Fibroblast of the aortic adventitia (primary cell): ENCODE measurements around a stretch of chr1.

DNA sequence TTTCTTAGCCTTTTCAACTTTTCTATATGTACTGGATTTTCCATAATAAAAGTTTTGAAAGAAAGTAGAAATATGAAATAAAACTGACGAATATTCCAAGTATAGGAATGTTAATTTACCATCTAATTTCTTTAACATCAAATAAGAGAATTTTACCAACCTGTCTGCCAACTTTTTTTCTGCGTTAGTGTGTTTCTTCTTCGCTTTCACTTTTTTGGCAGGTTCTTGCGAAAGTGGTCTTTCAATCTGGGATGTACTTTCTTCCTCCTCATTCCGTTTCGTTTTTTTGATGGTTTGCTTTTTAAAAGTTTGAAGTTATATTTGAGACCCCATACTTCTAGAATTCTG lies 725 bp downstream of the RBM34 start:
- CAGE, long polyA plus RNA: no peak

- CAGE, long polyA plus RNA: no peak
Observed at GRCh38 chr1:235265903-235266400, 62.0 kb downstream of the ARID4B start.

- CAGE, long polyA plus RNA: no peak
Observed at GRCh38 chr1:235304790-235305663, 23.0 kb downstream of the ARID4B start.

DNA sequence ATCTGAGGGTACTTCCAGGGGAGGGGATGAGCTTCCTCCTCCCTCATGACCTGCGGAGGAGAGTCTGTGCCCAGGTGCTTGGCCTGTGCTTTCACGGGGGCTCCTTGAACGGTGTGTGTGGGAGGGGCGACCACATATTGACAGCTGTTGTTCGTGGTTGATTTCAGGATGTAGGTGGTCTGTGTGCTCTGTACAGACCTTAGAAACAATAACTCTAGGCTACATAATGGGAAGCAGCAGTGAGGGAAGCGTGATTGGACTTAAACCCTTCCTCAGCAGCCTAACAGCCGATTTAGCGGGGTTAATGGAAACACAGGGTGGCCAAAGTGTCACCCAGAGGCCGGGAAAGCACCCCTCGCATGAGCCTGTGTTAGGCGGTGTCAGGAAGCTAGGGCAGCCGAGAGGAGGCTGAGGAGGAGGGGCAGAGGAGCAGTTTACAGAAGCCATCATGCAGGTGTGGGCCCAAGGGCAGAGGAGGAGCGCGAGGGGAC lies 56.0 kb downstream of the TBCE start:
- CAGE, long polyA plus RNA: no peak

GRCh38 chr1:235454007-235454554 lies 50.2 kb downstream of the B3GALNT2 start:
- CAGE, long polyA plus RNA: no peak

DNA sequence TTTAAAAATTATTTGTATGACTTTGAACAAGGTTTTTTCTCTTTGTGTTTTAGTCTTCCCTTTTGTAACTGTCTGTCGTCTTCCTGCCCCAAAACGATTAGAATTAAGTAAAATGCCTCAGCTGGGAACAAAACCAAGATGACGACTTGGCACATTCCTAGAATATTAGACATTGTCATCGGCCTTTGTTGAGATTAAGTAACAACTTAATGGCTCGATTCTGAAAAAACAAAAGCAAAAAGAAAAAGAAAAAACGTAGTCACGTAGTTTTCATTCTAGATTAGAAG lies 17.1 kb downstream of the GNG4 start:
- CAGE, long polyA plus RNA: no peak

- CAGE, long polyA plus RNA: no peak
Observed at GRCh38 chr1:235863010-235863596, 3.6 kb downstream of the LYST start.

GRCh38 chr1:235883158-235884006 lies 16.7 kb upstream of the LYST start:
- CAGE, long polyA plus RNA: no peak

GRCh38 chr1:235917211-235917840 lies 50.6 kb upstream of the LYST start:
- CAGE, long polyA plus RNA: no peak

- CAGE, long polyA plus RNA: no peak
Observed at GRCh38 chr1:235998820-235999238, 66.1 kb downstream of the NID1 start.

DNA sequence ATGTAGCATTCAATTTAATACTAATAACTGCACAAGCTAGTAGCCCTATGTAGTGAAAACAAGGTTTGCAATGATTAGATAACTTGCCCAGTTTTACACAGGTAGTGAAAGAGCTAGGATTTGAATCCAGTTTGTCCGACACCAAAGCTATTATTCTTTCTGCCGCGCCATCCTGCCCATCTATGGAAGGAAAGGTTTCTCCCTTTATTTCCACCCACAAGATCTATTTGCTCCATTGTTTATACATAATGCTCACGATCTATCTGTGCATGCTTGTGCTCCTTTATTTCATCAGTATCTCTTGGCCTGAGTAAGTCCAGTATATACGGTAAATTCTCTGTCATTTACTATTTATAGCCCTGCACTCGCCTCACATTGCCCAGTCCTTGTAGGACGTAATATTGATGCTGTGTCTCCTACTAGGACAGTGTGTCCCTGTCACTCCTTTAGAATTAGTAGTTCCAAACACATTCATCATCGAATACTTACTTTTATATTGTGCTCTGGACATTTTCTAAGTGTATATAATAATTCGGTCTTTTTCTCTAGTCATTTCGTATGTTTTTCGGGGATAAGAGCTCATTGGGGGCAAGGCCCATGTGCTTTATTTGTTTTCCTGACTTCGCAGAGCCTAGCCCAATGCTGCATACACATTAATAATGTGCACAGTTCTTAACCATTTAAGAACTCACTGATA lies 3.0 kb upstream of the NID1 start:
- CAGE, long polyA plus RNA: no peak

GRCh38 chr1:236143418-236144035 lies 1.2 kb downstream of the GPR137B start:
- CAGE, long polyA plus RNA: no peak

DNA sequence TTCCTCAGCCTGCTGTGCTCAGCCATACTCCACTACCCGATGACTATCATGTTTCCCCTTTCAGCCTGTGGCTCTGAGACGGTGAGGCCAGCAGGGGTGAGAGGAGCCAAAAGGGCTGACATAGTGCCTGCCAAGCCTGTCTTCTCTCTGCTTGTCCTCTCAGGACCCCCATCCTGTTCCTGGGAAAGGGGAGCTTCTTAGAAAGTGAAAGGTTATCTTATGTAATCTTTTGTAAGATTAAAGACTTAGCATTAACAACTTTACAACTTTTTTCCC lies 64.3 kb downstream of the GPR137B start:
- CAGE, long polyA plus RNA: no peak

DNA sequence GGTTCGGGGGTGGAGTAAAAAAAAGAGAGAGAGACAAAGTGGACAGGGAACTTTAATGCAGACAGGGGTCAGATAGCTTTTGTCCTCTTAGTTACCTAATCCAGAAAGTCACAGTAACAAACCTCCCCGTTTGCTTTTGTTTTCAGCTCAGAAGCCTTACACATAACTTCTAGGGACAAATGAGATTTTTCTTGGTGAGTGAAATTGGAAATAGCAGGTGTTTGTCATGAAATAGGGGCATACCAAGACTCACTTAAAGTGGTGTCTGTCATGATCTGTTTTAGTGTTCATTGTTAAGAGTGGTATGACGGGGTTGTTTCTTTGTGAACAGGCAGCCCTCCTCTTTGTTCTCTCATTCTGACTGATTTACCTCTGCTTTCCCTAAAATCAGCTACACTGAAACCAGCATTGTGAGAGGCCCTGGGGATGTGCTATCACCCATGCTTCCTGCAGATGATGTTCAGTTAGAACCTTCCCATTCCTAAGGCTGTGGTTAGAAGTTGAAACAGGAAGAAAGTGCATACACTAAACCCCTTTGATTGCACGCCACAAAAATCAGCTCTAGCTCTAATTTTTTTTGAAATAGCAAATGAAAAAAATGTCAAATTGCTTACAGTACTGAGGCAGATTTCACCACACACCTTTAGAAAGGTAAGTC lies 2.6 kb upstream of the ERO1B start:
- CAGE, long polyA plus RNA: no peak

DNA sequence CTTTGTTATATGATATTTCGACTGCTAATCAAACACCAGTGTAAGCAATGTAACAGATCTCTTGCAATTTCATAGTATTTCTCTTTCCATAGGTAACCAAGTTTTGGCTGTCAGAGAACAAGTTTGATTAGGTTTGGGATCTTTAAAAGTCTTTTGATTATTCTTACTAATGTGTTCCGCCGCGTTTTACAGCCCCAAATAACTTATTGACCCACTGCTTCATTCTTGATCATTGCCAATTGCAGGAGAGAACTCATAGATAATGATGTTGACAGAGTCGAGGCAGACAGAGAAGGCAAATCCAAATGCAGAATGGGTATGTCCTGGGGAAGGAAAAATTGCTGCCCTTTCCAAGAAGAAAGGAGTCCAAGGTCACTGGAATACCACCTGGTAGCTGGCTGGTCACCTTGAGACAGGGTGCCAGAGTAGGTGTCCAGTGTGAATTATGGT lies 28.3 kb upstream of the ERO1B start:
- CAGE, long polyA plus RNA: no peak

GRCh38 chr1:236332360-236332746 lies 50.6 kb upstream of the ERO1B start:
- CAGE, long polyA plus RNA: no peak

GRCh38 chr1:236494535-236495253 lies 29.1 kb upstream of the LGALS8 start:
- CAGE, long polyA plus RNA: no peak

DNA sequence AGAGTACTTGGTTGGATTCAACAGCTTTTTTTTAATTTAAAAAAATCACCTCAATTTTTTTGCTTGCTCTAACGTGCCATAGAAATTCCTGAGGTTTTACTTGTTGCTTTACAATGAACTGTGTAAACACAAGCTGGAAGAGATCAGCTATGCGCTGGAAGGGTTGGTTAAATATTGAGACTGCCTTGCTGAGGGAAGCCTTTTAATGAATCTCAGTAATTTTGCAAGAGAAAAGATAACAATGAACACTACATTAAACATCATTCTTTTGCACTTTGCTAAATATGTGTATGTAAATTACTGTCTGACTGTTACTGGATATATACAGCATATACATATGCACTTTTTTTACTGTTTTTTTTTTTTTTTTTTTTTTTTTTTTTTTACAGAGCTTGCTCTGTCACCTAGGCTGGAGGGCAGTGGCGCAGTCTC lies 6.5 kb upstream of the LGALS8 start:
- CAGE, long polyA plus RNA: no peak

- CAGE, long polyA plus RNA: no peak
Observed at GRCh38 chr1:236688470-236689100, 2.3 kb downstream of the ACTN2 start.

DNA sequence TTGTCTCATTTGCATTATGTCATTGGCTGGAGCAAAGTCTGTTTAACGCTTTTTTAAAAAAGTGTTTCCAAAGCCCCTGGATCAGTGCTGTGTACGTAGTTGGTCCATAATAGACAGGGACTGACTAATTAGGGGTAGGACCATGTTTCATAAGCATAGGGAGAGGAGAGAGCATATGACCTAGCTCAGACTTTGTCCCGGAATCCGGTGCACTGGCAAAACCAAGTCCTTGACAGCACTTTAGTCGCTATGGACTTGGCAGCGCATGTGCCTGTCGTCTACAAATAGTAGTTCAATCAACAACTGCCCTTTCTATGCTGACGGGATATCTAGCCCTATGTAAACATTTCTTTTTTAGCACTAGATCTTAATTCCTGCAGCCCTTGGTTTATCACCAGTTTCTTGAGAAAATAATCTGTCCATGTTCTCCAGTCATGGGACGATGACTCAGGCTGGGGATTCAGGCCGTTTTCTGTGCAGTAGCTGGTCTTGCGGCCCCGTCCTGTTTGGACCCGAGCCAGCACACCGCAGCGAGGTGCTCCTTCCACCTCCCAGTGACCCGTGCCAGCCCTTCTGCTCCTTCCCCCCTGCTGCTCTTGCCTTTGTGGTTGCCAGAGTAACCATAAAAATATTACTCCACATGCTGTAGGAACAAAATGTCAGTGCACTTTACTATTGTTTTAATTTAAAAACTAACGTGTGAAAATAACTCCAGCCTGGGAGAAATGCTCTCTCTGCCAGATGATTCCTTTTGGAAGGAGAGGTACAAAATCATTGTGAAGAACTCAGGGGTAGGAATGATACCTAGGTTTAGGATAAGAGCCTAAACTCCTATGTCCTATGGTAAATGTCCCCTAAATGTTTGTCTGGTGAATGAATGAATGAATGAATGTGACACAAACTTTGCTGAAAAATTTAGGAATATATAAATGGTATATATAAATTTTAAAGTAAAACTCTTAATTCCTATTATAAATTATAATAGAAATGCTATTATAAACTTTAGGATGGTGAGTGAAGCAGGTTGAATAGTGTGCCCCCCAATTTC lies 8.7 kb upstream of the MT1HL1 start:
- CAGE, long polyA plus RNA: no peak